Penis (tissue), 1 donor: Measurements from ENCODE around the genes F5, GORAB and PRRC2C.

DNA sequence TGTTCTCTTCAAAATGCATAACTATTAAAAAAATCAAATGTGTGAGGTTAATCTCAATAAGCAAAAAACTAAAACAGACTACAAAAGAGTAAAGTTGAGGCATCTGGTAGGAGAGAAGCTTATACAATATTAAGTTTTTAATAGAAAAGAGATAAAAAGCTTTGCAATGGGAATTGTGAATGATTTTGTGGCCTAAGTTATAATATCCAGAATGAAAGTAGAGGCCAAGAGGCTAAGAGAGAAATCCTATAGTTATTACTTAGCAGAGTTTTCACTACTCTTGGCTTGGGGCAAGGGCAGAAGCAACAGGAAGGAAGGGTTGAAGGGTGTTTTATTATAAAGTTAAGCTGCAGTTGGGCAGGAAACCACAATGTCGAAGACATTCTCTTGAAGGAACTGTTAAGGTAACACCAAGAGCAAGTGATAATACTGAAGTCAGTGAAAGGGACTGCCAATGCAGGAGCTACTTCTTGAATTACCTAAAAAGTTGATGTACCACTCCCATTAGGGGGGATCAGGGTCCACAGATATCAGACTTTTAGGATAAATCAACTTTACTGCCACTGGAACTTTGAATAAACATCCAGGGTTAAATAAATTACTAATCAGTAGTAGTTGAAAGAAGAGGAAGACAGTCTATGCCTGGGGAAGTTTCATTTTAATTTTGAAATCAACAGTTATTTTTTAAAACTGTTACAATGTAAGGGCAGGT lies 8.3 kb downstream of the XCL2 start:
- PRO-cap = no peak

DNA sequence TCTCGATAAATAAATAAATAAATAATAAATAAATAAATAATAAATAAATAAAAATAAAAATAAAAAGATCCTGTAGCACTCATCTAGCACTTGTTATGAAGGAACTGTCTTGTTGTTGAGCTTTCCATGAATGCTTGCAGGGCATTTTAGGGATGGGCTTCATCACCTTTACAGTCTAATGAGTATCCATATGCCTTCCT lies 24.3 kb downstream of the XCL1 start:
- PRO-cap = no peak

GRCh38 chr1:168834281-168834774 lies 105.3 kb upstream of the DPT start:
- PRO-cap = no peak

DNA sequence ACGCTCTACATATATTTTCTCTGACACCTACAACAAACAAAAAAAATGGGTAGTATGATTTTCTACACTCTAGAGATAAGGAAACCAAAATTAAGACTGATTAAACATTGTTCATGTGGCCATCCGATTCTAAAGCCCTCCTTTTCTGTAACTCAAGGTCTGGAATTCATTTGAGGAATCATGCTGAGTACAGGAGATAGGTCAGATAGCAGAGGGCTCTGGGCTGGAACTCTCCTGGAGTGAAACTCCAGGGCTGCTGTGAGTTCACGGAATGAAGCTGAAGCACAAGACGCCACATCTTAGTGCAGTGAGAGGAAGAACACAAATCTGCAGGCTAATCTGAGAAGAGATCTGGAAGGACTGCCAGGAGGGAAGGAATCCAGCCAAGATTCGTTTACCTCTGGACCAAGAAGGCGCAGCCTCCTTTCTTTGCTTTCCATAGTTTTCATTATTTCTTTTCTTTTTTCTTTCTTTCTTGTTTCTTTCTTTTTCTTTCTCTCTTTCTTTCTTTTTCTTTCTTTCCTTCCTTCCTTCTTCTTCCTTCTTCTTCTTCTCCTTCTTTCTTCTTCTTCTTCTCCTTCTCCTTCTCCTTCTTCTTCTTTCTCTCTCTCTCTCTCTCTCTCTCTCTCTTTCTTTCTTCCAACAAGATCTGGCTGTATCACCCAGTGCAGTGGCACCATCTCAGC lies 74.8 kb upstream of the ATP1B1 start:
- PRO-cap = no peak

GRCh38 chr1:169103034-169104075 lies 3.1 kb upstream of the ATP1B1 start:
- PRO-cap = no peak

DNA sequence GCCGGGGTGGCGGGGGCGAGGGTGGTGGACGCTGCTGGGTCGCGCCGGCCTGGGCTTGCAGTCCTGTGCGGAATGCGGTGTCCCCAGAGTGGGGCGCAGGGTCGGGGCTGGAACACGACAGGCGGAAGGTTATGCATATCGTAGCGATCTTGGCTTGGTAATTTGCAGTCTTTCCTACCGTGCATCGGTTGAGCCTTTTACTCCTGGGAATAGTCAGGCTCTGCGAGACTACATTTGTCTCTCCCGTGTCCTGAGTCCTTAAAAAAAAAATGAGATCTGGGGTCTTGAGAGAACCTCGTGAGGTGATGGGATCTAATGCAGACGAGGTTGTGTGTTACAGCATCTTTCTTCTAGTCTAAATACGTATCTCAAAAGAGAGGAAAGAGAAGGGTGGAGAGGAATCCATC lies 541 bp downstream of the ATP1B1 start:
- PRO-cap = no peak

DNA sequence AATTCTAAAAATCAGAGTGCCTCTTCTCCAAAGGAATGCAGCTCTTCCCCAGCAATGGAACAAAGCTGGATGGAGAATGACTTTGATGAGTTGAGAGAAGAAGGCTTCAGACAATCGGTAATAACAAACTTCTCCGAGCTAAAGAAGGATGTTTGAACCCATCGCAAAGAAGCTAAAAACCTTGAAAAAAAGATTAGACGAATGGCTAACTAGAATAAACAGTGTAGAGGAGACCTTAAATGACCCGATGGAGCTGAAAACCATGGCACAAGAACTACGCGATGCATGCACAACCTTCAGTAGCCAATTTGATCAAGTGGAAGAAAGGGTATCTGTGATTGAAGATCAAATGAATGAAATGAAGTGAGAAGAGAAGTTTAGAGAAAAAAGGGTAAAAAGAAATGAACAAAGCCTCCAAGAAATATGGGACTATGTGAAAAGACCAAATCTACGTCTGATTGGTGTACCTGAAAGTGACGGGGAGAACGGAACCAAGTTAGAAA lies 25.5 kb downstream of the CCDC181 start:
- PRO-cap = no peak

- PRO-cap = no peak
Observed at GRCh38 chr1:169586144-169587190, at the start of gene F5. TSS of gene F5 (minus strand) at chr1:169586481.

GRCh38 chr1:169680259-169681148 lies 30.9 kb downstream of the SELL start:
- PRO-cap = no peak

- PRO-cap = no peak
Observed at GRCh38 chr1:169865803-169866747, 27.6 kb downstream of the SCYL3 start.

- PRO-cap = no peak
Observed at GRCh38 chr1:169915188-169915736, 21.6 kb upstream of the SCYL3 start.

GRCh38 chr1:170531905-170533155 lies at the start of gene GORAB:
TSS of gene GORAB (plus strand) at chr1:170532166.
- PRO-cap = bidirectional peak, plus-strand start at chr1:170532195, minus-strand start at chr1:170532035; bidirectional peak, plus-strand start at chr1:170532380, minus-strand start at chr1:170532280; bidirectional peak, plus-strand start at chr1:170532434, minus-strand start at chr1:170532418

DNA sequence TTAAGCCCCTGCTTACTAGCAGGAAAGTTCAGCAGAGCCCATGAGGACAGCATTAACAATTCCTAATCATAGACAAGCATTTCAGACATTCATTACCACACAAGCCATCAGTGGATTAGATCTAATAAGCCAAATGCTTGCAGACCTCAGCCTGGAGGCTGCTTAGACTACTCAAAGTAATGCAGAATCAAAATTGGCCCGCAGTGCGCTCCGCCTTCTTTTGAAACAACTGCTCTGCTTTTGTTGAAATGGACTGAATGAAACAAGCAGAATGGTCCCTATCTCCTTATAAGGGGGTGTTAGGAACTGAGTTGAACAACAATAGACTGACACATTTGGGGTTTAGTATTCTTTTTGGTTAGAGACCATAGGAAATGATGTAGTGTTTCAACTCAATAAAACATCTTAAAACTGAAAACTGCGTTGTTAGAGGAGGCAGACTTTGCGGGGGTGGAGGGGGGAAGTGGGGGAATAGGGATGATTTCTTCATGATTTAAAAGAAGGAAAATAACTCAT lies 54.5 kb downstream of the GORAB start:
- PRO-cap = no peak

GRCh38 chr1:170700788-170701076 lies 36.8 kb downstream of the PRRX1 start:
- PRO-cap = no peak

DNA sequence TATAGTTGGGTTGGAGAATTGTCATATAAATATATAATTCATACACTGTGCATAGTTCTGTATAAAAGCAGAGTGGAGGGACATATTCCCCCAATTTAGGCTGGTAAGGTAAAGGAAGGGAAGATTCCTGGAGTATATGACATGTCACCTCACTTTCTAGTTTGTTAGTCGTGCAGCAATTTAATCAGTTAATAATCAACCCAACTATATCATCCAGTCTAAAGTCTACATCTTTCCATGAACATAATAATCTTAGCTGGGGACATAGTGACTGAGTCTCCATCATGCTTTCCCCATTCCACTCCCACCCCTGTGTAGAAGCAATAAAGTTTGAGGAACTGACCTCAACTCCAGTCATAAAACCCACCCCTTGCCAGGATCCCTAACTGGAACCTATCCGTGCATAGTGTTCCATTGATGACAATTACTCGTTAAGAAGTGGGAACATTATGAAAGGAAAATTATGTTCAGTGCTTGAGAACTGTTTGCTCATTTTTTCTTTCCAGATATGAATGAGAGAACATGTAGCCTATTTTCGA lies 48.9 kb upstream of the MROH9 start:
- PRO-cap = no peak

- PRO-cap = no peak
Observed at GRCh38 chr1:171258553-171258885, 10.2 kb downstream of the FMO1 start.

DNA sequence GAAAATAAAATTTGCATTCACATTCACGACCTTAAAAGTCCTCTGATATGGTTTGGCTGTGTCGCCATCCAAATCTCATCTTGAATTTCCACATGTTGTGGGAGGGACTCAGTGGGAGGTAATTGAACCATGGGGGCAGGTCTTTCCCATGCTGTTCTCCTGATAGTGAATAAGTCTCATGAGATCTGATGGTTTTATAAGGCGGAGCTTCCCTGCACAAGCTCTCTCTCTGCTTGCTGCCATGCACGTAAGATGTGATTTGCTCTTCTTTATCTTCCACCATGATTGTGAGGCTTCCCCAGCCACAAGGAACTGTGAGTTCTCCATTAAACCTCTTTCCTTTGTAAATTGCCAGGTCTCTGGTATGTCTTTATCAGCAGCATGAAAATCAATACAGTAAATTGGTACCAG lies 20.5 kb downstream of the FMO1 start:
- PRO-cap = no peak

DNA sequence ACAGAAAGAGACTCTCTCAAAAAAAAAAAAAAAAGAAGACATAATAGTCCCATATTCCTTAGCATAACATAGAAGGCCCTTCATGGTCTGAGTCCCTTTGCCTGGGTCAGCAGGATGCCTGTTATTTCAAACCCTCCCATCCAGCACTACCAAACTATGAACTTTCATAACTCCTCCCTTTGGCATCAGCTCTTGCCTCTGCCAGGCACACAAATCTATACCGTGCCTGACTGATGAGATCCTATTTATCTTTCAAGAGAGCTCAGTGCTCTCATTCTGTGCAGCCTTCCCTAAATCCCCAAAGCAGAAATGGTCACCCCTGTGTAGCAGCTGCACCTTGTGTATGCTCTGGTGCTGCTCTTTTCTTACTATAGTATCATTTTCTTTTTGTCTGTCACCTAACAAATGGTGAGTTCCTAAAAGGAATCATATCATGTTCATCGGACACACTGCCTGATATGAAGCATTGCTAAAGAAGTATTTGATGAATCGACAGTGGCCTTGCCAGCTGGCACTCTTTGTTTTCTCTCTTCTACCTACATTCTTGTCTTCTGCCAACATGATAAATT lies 29.8 kb downstream of the FMO4 start:
- PRO-cap = no peak

DNA sequence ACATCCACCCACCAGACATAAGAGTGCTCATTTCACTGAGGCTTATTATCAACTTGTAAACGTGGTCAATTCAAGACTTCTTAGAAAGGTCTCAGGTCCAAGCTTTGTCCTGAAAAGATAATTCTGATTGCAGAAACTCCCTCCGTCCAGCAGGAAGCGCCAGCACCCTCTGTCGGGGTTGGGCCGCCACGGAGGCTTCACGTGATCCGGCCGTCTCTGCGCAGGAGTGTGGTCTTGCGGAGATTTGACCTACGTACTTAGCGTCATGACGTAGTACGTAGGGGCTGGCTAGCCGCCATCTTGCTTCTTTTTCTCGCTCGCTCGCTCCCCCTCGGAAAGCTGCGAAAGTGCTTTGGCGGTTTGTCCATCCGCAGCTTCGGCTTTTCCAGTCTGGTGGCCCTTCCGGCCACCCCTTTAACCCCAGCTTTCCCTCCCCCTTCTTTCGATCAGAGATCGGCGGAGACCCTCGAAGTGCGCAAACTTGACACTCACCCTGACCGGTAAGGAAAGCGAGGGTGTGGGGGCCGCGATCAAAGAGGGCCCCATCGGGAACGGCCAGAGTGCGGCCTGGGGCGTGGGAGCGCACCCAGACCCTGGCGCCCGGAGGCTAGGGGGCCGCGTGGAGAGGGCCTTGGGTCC lies at the start of gene PRRC2C:
PRRC2C (plus strand) TSS at position 295 of the 639 bp plus-strand sequence.
- PRO-cap = bidirectional peak, plus-strand start at position 308 of the sequence, minus-strand start at position 171 of the sequence

- PRO-cap = no peak
Observed at GRCh38 chr1:171595476-171595927, 26.5 kb upstream of the MYOCOS start.